Fibroblast of the aortic adventitia (primary cell): ENCODE measurements around the gene BOD1L1.

DNA sequence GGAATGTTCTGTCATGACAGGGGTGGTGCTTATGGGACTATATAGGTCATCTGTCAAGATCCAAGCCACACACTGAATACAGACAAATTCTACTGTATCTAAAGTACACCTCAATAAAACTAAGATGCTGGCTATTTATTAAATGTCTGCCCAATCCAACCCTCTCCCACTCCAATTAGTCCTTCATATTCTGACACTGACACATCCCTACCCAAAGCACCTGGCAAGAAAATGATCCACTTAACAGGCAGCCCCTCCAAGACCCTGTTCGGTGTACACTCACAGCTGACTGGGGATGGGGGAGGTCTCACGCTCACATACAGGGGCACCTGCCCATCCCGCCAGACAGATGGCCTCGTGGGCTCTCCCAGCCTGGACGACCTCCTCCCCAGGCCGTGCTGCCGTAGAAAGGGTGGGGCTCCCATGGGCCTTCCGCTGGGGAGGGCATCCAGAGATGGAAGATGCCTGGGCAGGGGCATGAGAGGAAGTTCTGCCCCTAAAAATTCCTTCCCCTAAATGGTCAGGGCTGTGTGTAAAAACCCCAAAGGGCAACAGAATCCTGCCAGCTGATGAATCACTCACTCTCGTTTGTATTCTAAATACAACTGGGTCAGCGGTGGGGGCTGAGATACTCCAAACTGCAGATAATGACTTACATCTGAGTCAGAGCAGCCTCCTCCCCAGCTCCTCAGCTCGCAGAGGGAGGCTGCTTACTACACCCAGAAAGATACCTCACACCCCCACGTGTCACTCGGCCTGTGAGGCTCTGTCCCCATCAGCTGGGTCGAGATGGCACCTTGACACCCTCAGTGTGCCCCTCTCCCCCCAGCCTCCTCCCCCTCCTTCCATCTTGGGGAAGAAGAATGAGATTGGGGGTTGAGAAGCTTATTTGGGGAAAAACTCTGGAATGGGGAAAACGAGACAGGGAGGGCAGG is 10.2 kb downstream of the WDR1 start:
- CAGE, long polyA plus RNA = no peak

DNA sequence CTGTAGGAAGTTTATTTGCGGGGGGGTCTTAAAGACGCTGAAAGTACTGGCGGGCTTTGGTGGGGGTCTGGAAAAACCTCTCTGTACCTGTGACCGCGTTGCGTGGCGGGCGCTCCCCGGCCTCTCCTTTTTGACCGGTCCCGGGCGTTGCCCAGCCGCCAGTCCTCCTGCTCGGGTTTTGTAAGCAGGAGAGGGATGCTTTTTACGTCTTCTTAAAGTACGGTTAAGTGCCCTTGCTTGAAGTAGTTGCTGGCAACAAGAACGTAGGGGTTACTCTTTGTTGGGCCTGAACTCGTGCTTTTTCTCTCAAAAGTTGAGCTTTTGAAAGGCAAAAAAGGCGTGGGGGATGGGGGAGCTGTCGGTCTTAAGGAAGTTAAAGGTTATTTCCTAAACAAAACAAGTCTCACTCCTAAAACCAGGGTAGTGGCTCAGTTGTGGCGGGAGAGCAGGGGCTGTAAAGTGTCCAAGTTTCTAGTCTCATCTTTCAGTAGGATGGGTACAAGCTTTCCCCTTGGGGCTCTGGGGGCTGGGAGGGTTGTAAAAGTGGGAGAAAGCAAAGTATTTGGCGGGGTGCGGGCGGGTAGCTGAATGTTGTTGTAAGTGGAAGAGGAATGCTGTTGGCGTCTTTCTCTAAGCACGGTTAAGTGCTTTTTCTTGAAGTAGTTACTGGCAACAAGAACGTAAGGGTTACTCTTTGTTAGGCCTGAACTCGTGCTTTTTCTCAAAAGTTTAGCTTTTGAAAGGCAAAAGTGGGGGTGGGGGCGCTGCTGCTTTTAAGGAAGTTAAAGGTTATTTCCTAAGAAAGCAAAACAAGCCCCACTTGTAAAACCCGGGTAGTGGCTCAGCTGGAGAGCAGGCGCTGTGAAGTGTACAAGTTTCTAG is 797 bp upstream of the WDR1 start:
- CAGE, long polyA plus RNA = no peak

DNA sequence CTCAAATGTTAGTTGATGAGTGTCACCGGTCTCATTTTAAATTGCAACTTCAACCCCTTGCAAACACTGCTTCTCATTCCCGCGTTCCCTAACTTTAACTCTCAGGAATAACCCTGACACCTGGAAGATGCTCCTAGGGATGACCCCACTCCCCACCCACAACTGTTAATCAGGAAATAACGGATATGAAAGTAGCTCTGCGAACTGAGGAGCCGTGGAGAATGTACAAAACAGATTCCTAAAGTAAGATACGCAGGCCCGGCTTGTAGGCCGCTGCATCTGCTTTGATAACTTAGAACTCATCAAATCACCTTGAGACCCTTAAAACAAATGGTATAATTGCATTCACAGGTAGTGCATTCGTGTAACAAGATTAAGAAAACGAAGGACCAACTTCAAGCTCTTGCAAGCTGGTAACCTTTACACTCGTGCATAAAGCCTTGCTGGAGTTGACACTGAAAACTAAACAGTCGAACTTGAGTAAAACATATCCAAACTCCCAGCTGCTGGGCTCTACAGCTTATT is 2.4 kb upstream of the WDR1 start:
- CAGE, long polyA plus RNA = no peak

DNA sequence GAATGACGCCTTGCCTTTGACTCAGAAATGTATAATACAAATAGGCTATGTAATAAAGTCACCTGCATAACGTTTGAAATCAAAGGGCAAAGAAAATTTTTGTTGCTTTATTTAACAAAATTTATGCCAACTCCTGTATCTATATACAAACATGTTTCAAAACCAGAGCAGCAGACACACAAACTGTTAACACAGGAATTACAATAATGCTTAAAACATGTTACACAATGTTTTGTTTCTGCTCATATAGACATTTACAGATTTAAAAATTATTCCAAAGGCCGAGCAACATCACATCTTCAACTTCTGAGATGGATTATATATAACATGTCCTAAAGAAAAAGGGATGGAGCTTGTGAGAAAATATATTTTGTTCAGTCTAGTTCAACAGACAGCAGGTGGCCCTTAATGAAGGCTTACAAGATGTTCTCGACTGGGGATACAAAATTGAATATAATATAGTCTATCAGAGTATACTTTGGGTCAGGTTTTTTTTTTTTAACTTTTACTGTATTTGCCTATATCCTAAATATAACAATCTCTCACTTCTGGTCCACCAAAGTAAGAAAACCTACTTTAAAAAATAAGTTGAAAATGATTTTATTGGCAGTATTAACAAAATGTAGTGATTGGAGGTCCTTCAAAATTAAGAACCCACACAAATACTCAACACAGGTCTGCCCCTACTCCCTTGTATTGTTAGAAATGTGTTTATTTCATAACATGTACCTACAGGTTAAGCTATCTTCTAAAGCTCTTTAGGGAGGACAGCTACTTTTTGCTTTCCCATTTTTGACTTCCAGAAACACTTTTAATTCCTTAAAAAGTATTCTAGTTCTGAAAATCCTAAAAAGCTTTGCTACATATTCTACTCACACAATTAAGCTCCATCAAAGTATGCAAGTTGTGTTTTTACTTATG is 17.2 kb downstream of the ZNF518B start:
- CAGE, long polyA plus RNA = no peak

- CAGE, long polyA plus RNA = no peak
Observed at GRCh38 chr4:11066158-11067137, 362.2 kb downstream of the HS3ST1 start.

DNA sequence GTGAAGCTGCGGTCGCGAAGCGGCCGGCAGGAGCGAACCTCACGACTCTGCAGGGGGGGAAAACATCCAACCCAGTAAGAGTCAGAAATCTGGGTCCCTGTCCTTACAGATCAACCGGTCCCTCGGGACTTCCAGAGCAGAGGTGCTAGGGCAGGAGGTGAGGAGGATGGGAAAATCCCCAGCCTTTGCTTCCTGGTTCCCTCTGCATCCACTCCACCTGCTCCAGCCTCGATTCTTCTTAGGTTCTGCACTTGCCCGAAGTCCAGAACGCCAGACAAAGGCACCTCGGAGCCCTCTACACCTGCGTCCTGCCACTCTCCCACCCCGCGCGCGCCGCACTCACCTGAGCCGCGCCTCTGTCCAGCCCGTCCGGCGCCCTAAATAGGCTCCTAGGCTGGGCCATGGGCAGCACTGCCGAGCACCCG is 326 bp downstream of the HS3ST1 start:
- CAGE, long polyA plus RNA = no peak

GRCh38 chr4:12420507-12420715 is 991.7 kb upstream of the HS3ST1 start:
- CAGE, long polyA plus RNA = no peak

GRCh38 chr4:13454492-13455307 is 29.4 kb downstream of the RAB28 start:
- CAGE, long polyA plus RNA = no peak

DNA sequence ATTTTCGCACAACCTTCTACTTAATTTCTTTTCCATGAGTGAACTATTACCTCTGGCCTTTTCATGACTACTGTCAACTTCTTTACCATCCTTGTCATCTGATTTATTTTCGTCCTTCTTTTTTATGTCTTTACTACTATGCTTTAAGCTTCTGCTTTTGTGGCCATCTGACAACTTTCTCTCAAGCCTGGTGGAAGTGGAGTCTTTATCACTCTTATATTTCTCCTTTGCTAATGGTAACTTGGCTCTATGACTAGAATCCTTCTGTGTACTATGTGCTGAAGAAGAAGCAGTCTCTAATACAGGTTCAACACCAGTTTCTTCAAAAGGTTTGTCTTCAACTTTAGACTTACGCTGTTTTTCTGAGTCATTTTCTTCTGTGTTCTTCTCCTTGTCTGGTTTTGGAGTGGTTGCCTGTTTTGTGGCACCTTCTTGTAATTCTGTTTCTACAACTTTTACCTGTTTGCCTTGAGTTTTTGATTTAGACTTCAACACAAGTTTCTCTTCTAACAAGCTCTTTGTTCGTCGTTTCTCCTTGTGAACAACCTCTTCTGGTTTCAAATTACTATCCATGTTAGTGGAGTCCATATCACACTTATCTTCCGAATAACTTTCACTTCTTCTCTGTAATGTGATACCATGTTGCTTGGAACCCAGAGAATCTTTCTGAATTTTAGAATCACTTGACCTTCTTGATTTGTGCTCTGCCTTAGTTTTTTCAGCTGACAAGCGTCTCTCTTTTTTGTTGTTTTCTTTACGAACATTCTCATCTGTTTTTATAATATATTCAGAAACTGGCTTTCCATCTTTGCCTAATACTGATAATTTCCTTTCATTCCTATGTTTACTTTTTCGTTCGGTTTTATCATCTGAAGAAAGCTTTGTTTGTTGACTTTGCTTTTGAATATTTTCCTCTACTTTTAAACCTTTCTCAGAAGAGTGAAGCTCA is 23.6 kb downstream of the BOD1L1 start:
- CAGE, long polyA plus RNA = no peak

DNA sequence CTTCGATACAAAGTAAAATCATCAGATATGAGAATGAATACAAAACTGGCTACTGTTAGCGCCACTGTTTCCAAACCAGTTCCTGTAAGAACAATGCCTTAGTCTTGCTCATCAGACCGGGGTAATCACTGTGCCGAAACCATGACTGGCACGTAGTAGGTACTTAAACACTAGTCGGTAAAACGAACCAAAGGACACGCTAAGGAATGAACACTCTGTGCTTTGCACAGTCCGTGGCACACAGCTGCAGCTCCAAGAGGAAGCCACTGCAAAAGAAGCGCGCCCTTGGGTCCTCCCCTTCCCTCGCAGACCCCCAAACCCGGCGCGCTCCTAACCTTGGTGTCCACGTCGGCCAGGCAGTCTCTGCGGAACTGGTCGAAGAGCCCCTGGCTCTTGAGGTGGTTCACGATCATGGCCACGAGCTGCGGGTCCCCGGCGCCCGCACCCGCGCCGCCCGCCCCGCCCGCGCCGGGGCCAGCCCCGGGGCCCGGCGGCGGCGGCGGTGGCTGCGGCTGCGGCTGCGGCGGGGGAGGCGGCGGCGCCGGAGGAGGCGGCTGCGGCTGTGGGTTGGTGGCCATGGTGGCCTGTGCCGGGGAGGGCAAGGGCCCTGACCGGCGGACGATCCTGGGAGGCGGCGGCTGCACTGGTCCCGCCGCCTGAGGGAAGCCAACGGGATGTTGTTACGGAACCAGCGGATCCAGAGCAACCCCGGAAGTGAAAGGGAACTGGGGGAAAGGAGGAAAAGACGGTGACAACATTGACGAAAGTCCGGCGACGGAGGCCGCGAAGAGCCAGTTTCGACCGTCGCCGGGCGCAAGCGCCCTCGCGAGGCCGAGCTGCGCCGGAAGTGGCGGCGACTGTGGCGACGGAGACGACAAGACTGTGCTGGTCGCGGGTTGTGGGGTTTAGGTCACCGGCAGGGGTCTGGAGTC is at the start of gene BOD1L1:
BOD1L1 (minus strand) TSS at position 716 of the 932 bp plus-strand sequence.
- CAGE, long polyA plus RNA = no peak

DNA sequence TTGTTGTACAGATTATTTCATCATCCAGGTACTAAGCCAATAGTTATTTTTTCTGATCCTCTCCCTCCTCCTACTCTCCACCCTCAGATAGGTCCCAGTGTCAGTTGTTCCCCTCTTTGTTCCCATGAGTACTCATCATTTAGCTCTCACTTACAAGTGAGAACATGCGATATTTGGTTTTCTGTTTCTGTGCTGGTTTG is 70.8 kb upstream of the BOD1L1 start:
- CAGE, long polyA plus RNA = no peak

DNA sequence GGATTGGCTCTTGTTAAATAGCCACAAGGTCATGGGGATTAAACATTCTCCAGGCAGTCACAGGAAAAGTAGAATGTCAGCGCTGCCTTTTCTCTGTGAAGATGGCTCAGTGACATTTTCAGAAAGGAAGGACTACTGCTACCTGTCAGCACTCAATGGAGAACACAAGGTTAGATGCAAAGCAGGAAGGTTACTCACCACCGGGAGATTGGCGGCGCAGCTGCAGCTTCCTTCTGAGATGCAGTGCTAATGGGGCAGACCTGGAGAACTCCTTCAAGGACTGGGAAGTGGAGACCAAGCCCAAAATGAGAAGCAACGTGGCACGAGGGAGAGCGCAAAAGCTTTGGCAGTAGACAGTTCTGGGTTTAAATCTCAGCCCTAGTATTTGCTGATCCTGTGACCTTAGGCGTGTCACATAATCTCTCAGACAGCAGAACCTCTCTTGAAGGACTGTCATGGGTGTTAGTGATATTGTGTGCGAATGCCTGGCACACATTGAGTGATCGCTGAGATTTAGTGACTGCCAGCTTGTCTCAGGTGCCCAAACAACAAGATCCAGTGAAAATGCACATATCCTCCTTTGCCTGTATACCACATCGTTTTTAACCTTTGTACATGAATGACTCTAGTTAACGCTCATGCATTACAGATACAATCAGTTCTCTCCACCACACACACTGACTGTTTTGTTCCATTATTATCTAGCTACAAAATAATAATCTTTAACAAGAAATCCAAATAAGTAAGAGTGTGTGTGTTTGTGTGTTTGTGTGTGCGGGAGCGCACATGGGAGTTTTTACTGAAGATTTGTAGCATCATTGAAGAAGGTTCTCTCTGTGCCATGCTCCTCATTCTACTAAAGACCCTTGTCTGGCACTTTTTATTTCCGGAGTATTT is 213.3 kb upstream of the BOD1L1 start:
- CAGE, long polyA plus RNA = no peak

GRCh38 chr4:14771093-14771586 is 231.1 kb upstream of the CPEB2 start:
- CAGE, long polyA plus RNA = no peak

DNA sequence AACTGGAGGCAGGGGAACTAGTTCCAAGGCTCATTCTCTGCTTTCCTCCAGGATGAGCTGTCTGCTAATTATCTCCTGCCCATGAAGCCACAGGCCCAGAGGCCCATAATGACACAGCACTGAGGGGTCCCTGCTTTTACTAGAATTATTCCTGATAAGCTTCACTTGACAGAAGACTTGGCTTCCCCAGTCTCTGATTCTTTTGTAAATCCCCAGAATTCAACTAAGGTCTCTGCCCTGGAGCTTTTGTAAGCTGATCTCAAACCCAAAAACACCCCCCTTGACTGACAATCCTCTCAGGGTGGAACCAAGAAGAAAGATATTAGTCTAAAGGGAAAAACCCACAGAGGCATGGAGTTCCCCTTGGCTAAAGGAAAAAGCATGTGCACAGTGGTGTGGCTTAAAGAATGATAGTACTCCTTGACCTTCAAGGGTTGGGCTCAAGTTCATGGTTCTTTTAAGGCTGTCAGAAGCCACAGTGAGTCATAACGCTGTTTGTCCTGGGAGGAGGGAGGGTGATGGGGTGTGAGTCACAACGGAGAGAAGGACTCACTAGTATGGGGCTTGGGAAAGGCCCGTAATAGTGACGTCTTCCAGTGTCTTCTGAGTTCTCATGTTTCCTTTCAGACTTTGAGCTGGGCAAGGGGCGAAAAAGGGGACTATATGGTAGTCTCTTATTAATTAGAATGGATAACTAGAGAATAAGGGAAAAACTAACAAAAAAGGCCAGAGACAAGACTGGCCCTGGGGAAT is 146.0 kb upstream of the CPEB2 start:
- CAGE, long polyA plus RNA = no peak

DNA sequence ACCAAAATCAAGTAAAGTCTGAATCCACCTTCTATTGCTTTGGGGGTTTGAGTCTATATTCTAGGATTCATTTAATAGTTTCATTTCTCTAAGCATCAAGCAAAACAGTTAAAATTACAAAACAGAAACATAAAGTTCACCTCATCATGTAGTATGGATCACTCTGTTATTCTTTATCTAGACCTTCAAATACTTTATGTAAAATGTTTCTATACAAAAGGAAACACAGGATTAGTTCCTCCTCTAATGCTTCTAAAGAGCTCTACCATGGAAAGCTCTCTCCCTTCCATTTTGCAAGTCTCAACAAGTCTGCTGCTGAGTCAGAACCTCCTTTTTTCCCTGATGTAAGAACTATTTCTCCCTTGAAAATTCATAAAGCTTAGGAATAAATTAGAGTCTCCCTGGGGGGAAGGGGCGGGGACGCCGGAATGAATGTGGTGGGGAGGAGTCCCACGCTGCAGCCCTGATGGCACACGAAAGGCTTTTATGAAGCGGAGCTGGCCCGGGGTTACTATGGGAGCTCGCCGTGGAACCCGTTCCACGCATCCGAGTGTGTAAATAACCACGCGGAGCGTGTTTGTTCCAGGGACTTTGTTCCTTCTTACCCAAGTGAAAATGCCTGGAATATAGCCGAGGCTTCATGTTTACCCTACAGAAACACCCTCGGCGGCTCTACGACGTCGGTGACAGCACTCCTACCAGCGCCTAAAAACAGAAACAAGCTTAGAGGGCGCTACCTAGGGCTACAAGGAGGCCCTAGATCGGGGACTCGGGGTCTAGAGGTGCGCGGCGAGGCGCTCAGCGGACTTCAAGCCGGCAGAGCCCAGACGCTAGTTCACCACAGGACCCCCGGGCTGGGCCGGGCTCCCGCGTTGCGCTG is 1.0 kb upstream of the CPEB2 start:
- CAGE, long polyA plus RNA = no peak

GRCh38 chr4:15003898-15004531 is 1.7 kb downstream of the CPEB2 start:
- CAGE, long polyA plus RNA = no peak

DNA sequence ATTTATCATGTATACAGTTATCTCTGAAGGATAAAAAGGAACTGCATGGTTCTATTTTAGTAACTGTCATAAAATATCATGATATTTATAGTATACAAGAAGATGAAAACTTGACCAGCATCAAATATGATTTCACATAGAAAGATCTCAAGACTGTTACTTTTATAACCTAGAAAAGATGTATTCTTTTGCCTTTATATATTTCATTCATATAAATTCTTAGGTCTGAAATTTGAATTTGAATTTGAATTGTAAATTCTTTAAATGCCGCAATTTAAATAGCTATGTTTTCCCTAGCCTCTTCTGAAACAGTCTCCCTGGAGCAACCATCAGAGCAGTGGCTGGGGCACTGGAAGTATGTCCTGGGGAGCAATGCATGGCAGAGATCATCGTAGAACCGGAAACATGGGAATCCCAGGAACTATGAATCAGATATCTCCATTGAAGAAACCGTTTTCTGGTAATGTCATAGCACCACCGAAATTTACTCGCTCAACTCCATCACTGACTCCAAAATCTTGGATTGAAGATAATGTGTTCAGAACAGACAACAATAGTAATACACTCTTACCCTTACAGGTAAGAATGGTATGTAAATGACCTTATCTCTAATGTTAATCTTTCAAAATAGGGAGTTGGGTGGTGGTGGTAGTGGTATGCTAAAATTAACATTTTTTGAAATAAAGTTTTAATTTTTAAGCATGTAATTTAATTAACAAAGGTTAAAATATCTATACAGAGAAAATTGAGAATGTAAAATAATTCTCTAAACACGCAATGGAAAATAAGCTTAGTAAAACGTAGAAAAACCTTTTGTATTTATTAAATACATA is 4.9 kb downstream of the CPEB2 start:
- CAGE, long polyA plus RNA = no peak

DNA sequence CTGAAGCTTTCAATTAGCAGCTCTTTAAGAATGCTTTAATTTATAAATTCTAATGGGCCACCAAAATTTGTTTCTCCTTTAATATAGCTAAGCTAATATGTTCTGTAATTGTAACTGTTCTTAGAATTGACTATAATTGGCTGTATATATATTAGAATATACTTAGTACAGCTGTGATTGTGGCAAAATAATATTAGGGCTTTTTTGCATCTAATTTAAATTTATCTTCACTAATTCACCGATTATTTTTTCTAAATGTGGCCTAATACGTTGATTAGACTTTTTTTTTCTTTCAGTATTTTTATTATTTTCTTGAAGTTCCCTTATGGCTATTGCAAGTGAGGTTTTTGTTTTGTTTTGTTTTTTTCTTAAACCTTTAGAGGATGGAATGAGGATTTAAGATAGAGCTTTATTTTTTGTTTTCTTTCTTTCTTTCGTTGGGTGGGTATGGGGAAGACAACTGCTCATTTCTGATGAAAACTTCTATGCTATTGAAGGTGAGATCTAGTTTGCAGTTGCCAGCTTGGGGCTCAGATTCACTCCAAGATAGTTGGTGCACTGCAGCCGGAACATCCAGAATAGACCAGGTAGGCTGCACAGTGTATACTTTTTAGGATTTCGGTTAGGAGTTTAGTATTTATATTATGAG is 5.7 kb downstream of the CPEB2 start:
- CAGE, long polyA plus RNA = no peak

DNA sequence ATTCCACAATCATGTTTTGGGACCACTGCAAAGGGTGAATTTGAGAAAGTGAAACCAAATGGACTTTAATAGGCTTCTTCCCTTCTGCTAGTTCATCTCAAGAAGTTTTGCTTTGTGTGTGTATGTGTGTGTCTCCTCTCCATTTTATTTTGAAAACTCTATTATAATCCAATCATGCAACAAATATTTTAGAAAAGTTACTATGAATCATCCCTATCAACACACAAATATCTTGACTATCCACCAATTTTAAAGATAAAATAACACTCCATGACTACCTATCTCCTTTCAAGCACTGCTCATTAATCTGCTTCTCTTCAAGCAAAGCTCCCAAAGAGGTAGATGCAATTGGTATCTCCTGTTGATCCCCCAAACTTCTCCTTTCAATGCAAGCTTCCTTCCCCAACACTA is 203.2 kb downstream of the CPEB2 start:
- CAGE, long polyA plus RNA = no peak

- CAGE, long polyA plus RNA = no peak
Observed at GRCh38 chr4:15428483-15428871, 644 bp downstream of the C1QTNF7 start.